Subcutaneous preadipocyte (primary cell): ENCODE results near the gene HJURP.

DNA sequence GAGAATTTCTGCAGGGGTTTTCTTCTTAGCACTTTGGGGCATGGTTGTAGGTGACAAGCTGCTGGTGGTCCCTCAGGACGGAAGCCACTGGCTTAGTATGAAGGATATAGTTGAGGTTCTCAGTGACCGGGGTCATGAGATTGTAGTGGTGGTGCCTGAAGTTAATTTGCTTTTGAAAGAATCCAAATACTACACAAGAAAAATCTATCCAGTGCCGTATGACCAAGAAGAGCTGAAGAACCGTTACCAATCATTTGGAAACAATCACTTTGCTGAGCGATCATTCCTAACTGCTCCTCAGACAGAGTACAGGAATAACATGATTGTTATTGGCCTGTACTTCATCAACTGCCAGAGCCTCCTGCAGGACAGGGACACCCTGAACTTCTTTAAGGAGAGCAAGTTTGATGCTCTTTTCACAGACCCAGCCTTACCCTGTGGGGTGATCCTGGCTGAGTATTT, 372 bp downstream of the UGT1A6 start:
- CAGE, long polyA plus RNA: no peak

DNA sequence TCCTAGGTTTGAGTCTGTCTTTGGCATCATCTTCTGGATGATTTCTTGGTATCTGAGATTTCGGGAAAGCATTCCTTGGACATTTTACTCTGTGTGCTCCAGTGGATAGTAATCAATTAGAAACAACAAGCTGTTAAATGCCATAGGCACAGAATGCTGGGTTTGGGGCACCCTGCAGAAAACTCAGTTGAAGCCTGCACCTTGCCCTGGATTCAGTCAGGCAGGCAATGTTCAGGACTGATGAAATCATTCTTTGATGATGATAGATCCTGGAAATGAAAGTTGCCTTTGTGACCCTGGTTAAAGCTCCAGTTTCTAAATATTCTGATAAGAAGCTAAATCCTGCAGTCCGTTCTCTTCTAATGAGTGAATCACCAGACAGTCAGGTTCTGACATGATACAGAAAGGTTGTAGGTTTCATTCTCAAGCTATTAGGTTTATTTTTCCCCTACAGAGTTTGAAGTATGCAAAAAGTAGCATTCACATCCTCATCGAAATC, 1.3 kb downstream of the UGT1A1 start:
- CAGE, long polyA plus RNA: no peak

GRCh38 chr2:233854162-233854981, at the start of gene HJURP:
Gene HJURP (minus strand): TSS chr2:233854535.
- CAGE, long polyA plus RNA: no peak

DNA sequence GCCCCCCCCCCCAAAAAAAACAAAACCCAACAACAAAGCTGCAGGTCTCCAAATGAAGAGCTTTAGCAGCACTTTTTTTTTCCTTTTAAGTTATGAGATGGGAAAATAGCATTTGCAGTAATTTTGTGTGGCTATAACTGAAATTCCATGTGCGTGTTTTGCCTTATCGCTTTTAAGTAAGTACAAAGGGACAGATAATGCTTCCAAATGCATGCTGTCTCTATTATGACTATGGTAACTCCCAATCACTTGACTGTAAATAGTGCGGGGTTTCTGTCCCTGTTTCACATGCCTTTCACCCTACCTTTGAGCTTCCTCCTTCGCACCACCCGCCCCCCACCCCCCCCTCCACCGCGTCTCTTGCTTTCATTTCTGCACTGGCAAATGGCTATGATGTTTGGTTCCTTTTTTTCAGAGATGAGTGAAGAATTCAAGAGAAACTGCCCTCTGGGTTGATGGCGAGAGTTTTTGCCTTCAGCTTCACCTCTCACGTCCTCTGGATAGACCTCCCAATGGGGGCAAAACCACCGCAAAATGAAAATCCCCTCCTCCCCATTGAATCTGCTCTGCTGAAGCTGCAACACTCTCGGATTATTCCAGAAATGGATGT, 25.1 kb upstream of the SPP2 start:
- CAGE, long polyA plus RNA: no peak

DNA sequence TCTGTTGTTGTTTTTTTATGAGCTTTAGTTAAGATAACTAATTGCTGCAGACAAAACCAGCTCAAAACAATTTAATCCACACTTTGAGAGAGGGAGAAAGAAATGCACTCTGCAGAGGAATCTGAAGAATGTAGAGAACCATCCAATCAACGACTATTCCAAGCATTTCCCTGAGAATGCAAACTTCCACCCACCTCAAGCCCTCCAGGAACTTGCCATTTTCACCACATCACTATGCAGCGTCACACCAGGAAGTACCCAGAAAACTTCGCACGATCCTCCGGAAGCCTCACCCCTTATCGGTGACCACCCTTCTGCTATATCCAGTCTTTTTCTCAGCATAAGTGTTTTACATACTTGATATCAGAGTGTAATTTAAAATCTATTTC, 69.2 kb downstream of the ARL4C start:
- CAGE, long polyA plus RNA: no peak

DNA sequence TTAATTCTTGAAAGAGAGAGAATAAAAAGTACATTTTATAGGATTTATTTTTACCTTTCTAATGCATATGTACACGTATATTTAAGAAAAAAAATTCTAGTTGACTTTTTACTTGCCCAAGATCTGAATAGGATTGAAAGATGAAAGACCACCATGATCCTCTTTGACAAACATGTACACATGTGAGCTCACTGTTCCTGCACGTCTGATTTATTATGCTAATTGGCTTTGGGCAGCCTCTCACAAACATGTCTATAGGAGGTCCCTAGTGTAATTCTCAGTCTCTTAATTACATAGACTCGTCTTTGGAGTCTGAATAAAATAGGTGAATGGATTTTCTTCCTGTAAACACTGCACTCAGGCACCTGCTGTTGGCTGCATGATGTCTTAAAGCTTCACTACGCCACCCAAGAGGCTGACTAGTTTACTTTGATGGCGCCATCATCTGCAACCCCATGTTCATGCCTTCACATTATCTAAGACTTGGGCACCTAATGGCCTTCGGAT, 46.1 kb downstream of the ARL4C start:
- CAGE, long polyA plus RNA: no peak

DNA sequence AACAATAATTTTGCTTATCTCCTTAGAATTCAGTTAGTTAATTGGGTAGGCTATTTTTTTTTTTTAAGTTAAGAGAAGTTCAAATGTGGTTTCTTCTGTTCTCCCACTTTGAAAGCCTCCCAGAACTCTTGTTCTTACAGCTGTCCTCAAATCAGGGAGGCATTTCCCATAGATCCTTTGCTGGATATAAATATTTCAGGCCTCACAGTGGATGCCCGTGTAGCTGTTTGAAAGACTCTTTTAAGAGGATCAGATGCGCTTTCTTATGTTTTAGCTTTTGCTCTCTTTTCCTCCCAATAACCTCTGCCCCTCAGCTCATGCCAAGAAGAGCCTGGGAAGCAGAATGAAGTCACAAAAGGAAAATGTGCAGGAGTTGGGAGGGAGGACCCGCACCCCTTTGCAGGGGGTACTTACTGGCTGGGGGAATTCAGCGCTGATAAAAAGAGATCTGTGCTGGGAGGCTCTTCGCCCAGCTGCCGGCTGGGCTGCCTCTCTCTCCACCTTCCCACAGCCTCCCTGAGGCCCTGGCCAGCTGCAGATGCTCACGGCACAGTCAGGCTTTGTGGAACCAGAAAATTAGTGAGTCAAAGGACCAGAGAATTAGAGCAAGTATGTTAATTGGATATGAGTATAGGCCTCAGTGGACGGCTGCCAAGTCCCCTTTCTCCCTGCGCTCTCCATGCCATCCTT, 181.9 kb upstream of the SH3BP4 start:
- CAGE, long polyA plus RNA: no peak

DNA sequence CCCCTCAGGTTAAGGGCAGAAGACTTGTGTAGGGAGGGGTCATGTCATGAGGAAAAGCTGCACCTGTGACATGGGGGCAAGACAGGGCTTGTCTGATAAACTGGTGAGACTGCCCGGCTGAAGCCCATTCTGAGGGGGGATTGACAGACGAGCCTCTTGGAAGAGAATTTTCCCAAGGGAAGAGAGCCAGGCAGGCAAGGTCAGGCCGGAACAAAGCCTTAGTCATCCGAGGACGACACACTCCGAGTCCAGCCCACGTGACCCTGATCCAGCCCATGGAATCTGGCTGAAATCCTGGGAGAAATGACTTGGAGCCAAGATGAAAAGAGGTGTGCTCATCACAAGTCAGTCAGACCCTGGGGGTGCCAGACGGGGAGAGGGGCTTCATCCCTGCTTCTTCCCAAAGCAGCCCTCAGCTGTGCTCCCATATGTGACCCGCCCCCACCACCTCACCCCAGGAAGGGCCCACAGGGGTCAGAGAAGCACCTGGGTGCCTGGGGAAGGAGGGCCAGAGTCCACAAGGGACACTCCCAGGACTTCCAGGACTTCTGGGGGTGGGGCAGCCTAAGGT, 88.4 kb upstream of the SH3BP4 start:
- CAGE, long polyA plus RNA: no peak

DNA sequence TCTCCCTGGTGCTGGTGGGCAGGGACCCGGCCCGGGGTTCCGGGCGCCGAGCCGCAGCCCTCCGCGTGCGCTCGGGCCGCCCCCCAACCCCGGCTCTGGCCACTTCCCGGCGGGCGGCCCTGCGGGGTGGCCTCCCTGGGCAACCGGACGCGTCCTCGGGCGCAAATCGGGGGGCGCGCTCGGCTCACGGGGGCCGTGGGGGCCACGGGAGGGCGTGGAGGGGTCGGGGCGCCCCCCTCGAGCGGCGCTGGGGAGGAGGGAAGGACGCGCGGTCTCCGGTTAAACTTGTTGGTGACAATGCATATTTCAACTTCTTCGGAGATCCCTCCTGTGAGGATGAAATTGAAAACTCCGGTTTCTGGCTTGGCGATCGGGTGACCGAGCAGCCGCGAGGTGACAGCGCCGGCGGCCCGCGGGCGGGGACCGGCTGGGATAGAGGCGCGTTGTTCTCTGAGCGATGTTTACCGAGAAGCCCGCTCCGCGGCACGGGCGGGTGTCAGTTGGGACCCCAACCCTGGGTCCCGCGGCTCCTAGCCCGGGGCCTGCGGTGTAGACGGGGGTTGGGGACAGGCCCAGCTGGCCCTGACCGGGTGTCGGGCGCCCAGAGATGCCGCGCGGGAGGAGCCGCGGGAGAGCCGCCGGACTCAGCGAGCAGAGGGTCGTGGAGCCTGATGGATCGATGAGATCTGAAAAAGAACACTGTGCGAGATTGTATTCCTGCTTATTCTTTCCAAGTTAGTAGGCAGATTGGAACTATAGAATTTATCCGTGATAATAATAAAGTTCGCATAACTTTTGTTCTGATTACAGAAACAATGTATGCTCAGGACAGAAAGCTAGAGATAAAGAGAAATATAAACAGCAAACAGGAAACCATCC, 816 bp downstream of the SH3BP4 start:
- CAGE, long polyA plus RNA: no peak

DNA sequence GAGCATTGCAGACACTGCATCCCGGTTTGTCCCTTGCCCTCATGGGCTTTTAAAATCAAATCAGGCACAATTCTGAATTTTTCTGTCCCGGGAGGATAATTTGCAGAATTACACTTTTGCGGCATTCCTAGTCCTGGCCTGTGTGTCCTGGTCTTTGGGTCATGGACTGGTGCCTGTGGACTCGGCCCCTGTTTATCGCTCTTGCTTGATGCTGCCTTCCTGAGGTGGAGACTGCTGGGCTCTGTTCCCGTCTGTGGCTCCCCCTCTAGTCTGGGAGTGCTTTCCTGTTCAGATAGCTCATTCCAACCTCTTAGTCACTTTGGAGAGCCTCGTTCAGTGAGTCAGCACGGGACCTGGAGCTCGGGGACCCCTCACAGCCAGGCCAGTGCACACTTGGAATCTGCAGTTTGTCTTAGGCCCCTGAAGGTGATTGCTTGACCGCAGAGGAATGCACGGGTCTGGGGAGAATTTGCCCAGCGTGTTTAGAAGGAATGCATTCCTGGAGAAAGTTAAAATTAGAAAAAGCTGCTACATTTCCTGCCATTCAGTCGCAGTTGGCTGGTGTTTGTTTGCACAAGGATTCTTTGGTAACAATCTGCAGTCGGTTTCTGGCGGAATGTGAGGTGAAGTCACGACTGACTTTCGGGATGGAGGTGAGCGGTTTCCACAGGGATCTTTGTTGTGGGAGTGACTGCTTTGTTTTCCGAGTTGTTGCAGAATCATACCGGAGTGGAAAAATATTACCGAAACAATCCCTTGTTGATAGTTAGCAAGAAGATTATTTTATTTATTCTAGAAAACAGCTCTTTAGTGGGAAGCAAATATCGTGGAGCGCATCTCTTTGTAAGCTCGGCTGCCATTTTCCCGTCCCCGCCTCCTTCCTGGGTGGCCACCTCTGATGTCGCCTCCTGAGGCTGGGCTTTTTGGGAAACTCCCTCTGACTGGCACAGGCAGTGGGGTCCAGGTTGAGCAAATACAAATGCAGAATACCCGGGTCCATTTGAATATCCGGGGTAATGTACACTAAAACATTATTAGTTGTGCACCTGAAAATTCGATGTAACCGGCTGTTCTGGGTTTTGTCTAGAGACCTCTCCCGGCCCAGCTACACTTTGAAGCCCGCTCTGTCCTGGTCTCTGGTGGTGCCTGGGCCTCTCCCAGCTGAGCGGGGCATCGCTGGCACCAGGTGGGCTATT, 29.7 kb downstream of the SH3BP4 start:
- CAGE, long polyA plus RNA: no peak

DNA sequence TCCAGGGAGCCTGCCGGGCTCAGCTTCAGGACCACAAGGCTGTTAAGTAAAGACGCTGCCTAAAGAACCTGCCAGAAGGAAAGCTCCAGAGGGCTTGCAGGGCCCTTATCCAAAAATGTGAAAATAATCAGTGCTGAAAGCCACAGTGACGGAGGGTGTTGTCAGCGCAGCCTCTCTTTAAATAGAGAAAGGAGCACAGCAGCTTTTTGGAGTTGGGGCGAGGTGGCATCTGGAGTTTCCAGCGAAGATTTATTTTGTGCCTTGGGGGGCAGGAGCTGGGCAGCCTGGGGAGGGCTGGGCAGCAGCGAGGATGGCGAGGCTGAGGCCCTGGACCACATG, 40.1 kb downstream of the SH3BP4 start:
- CAGE, long polyA plus RNA: no peak

- CAGE, long polyA plus RNA: no peak
Measured at GRCh38 chr2:235053608-235054313, 101.9 kb downstream of the SH3BP4 start.

GRCh38 chr2:235054459-235055800, 103.1 kb downstream of the SH3BP4 start:
- CAGE, long polyA plus RNA: no peak

DNA sequence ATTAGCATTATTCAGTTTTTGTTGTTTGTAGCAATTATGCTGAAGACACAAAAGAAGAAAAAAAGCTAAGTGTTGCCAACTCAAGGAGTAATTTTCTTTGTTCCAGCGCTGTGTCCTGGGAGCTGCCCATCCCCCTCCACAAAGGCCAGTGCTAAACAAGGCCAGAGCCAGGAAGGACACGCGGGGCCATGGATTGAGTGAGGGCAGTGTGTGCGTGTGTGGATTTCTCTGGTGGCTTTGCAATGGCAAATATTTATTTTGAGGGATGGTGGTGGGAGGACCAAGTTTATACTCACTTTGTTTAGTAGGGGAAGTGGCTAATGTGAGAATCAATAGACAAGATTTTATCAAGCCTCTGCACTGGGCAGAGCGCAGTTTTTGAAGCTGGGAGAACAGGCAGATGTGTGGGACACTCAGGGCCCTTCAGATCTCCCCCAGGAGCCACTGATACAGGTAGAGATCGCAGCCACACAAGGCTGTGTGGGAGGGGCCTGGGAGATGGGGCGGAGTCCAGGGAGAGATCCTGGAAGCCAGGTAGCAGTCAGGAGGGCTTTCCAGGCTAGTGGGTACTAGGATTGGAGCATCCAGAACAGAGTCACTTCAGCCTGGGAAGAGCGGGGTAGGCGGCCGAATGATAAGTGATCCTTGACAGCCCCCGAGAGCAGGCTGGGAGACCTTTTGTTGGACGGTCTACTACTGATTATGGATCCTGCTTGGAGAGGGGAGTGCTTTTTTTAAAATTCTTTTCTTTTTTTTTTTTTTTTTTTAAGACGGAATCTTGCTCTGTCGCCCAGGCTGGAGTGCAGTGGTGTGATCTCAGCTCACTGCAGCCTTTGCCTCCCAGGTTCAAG, 11.6 kb downstream of the AGAP1 start:
- CAGE, long polyA plus RNA: no peak

DNA sequence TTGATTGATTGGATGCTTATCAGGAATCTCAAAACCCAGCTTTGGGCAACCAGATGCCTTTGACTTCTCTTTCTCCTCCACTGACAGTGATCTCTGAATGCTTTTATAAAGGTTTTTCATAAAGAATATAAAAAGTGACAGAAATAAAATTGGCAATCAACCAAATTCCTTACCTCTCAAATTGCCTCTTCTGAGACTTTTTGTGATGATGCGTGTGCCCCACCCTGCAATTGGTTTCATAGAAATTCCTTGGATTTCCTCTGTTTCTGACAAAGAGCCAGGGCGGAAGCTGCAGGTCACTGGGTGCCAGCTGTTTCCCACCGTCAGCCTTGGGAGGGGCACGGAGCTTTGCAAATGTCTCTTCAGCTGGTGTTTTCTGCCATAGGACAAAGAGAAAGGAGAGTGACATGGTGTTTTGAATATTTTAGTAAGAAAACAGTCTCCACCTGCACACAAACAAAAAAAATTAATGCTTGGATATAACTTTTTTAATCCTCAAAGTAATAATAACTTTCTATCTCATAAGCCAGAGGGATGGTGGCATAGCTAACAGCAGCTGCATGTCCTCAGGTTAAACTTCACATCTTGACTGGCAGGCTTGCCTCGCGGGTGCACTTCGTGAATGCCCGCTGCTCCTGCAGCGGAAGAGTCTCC, 24.5 kb downstream of the AGAP1 start:
- CAGE, long polyA plus RNA: no peak

DNA sequence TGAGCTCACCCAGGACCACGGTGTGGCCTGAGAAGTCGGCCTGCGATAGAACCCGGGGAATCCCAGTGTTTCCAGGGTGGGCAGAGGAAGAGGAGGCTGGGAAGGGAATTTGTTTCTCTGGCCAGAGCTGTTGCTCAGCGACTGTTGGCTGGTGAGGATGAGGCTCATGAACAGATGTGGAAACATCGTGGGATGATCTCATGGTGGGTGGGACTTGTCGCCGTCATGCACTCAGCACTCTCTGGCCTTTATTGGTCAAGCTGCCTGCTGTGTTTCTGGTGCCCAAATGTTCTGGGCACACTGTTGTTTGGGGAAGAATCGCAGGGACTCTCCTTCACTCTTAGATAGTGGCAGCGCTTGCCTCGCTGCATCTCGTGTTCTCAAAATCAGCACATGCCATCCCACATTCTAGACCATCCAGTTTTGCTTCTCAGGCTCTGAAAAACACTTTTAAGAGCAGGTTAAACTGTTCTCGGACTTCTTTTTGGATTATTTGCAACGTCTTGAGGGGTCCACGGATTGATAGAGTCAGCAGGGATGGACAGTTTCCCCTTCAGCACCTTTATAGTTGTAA, 145.6 kb downstream of the AGAP1 start:
- CAGE, long polyA plus RNA: no peak

- CAGE, long polyA plus RNA: no peak
Measured at GRCh38 chr2:235832547-235833418, 335.4 kb downstream of the GBX2 start.

- CAGE, long polyA plus RNA: no peak
Measured at GRCh38 chr2:235863507-235863898, 304.7 kb downstream of the GBX2 start.

GRCh38 chr2:235940248-235940934, 227.8 kb downstream of the GBX2 start:
- CAGE, long polyA plus RNA: no peak

GRCh38 chr2:235974418-235974887, 193.7 kb downstream of the GBX2 start:
- CAGE, long polyA plus RNA: no peak